Metastatic Lung Carcinoma in the Adrenal Gland (tissue), 1 donor: Measurements from ENCODE around the genes CCT8, MAP3K7CL, KRTAP20-1, KRTAP20-4 and KRTAP21-1.

GRCh38 chr21:28237601-28238010 lies 647.6 kb downstream of the N6AMT1 start:
- PRO-cap = no peak

- PRO-cap = no peak
Measured at GRCh38 chr21:28754075-28754720, 131.0 kb downstream of the N6AMT1 start.

DNA sequence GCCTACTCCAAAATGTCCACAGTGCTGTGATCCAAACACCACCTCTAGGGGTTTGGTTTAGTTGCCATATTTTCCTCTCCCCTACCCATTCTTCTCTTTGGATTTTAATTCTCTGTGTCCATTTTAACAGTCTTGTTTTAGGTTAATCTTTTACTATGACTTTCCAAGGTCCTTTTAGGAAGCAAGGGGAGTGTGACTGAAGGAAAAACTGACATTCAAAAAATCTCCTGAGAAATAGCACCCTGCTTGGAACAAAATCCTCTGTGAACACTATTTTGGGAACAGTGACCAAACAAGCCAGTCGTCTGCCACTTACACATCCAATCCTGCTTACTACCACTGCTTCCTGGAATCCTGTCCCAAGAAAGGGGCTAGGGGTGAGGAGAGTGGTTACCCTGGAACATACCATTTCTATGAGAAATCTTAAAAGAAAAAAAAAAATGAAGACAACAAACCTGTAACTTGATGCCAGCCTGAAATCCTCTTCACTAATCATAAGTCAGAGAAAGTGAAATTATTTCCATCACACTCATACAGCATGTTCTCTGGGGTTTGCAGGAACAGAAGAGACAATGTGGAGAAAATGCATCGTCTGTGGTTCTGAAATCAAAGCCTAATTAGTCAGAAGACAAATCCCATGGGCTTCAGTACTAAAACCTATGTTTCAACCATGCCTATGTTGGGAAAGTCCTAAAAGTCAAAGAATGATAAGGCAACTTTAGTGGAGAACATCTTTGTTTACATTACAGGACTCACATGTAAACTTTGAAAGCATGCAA lies 113.4 kb downstream of the N6AMT1 start:
- PRO-cap = no peak

GRCh38 chr21:28803561-28804586 lies 81.3 kb downstream of the N6AMT1 start:
- PRO-cap = no peak

- PRO-cap = no peak
Measured at GRCh38 chr21:29018170-29018462, 1.0 kb downstream of the RWDD2B start.

DNA sequence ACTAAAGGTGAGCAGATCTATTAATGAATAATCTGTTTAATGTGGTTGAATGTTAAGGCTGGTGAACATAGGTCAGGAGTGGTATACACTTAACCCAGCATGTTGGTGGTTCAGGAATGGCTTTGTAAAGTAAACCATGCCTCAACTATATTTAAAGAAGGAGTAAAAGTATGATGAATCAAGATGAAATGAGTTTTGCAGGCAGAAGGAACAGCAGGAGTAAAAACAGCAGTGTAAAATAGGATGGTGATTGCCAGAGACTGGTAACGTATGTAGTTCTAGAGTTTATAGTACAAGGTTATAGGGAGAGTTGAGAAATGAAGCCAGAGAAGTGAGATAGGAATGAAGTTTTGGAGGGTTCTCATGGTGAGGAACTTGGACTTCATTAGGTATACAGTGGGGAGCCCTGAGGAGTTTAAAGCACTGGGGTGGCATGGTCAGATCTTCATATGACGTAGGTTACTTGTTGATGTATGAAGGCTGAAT lies 23.0 kb downstream of the CCT8 start:
- PRO-cap = no peak

DNA sequence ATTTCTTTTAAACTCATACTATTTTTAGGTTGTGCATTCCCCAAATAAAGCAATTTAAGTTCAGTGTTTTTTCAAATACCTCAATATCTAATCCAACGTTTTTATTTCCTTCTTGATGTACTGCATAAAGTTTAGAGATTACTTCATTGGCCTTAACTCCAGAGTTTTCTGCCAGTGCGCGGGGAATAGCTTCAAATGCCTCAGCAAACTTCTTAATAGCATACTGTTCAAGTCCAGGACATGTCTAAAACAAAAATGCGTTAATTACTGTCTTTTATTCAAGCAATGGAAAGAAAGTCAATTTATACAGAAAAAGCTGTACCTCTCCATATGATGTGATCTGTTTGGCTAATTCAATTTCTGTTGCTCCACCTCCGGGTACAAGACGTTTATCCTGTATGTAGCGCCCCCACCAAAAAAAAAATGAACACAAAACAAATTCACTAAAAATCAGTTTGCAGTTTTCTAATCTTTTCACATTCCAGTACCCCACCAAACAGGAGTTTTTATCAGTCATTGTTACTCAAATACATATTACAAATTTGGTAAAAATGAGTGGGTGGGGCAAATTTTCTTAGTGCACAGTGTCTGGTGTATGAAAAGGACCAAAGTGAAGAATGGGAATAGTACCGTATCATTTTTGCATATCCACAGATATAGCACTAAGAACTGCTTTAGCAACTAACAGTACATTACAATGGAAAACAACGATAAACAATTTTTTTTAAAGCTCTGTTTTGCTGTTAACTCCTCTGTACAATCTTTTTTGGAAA lies 12.1 kb downstream of the CCT8 start:
- PRO-cap = no peak

- PRO-cap = unidirectional peak, minus-strand start at chr21:29073399; bidirectional peak, plus-strand start at chr21:29073860, minus-strand start at chr21:29073626
Measured at GRCh38 chr21:29072890-29073778, at the start of gene CCT8. Gene CCT8, minus strand, starts transcription at chr21:29073648.

GRCh38 chr21:29076646-29076866 lies 3.1 kb upstream of the CCT8 start:
- PRO-cap = no peak

GRCh38 chr21:29105151-29105781 lies 25.2 kb upstream of the MAP3K7CL start:
- PRO-cap = no peak

DNA sequence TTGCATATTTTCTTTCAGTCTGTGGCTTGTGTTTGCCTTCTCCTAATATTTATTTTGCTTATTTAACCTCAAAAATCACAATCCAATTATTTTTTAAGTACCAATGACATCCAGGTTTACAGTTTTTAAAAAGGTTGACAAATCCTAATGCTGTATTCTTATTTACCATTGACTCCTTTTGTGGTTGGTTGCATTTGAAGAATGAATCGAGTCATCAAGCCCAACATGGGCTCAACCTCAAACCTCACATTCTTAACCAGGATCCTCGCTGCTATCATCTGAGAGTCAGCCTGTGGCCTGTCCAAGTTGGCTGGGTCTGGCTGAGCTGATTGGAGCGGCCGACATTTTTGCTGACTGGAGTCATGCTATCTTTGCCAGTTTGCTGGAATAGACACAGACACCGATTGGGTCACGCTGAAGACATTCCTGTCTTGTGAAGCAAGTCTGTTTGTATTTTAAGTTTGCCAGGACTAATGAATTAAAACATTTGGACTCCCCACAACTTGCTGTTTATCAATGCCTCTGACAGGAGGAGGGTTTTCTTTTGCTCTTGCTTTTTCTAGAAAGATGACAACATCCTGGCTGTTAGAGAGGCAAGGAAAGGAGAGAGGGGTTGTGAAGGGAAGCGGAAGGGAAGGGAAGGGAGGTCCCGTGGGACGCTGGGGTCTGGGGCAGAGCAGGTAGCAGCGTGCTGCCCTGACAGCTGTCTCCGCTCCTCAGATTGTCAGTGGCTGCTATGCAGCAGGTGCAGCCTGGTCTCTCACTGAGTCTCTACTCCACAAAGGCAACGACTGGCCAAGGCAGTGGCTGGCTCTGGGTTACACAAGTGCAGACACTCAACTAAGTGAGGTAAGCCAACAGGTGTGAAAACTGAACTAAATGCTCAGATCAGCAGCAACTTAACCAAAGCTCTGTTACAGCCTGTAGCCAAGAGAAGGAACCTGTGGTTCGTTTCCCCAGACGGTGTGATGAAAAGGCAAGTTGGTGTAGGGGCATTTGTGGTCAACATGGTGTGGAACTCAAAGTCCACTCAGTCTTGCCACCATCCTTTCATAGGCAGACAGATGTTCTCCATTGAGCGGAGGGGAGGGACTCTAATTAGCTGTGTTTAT lies at the start of gene MAP3K7CL:
Gene MAP3K7CL (plus strand): TSS at position 570 of the 1,112 bp plus-strand sequence.
- PRO-cap = no peak

GRCh38 chr21:29155349-29156016 lies 25.0 kb downstream of the MAP3K7CL start:
- PRO-cap = no peak

GRCh38 chr21:29194438-29194806 lies 64.0 kb downstream of the MAP3K7CL start:
- PRO-cap = no peak

DNA sequence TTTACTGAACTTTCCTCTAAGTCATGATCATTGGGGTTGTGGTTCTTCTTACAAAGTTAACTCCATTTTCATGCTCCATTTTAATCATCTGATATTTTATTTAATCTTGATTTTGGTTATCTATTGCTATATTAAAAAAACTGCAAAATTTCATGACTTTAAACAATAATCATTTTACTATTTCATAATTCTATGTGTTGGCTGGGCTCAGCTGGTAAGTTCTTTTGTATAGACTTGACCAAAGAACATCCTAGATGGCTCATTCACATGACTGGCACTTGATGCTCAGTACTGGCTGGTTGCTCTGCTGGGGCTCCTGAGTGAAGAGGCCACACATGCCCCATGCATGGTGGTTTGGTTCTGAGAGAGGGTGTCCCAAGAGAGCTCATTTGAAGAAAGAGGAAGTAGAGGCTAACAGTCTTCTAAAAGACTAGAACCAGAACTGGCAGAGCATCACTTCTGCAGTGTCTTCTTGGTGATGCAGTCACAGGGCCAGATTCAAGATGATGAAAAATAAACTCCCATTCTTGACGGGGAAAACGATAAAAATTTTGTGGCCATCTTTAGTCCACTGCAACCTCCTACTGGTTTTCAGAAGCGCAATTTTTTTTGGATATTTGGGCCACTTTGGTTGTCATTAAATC lies 5.3 kb upstream of the BACH1 start:
- PRO-cap = no peak

DNA sequence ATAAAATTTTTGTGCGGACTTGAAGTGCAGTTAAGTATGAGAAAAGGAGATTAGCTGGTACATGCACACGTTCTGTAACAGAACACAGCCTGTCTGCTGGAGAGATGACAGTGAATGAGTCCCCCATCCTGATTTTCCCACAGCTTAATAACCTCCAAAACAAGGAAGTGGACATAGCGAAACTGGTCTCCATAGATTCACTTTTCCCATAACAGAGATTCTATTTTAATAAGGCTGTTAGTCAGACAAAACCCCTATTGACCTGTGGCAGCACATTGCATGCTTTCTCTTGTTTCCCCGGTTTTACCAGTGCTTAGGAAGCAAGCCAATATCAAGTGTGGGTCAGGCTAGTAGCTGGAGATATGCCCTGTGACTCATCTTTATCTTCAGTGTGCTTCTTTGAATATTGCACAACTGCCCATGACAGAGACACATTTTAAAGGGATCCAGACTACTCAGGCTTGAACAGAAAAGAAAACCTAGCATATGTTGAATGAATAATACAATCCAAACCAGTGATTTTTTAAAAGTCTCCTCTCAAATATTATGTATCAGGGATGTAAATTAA lies 11.8 kb upstream of the CLDN8 start:
- PRO-cap = no peak

- PRO-cap = no peak
Measured at GRCh38 chr21:30319965-30320300, 182 bp downstream of the KRTAP26-1 start.

- PRO-cap = no peak
Measured at GRCh38 chr21:30616111-30616617, at the start of gene KRTAP20-1. Gene KRTAP20-1, plus strand, starts transcription at chr21:30616425.

DNA sequence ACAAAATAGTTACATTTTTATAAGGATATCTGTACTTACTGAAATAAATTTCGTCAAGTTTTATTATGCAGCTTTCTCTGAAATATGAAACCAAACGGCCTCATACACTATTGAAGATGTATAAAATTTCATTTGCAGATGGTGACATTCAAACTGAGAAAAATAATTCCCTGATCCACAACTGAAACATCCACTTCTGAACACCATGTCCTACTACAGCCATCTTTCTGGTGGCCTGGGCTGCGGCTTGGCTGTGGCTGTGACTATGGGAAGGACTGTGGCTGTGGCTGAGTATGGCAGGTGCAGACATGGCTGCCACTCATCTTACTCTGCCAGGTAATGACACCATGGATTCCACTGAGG lies at the start of gene KRTAP20-4:
Gene KRTAP20-4 (plus strand): TSS at position 175 of the 363 bp plus-strand sequence.
- PRO-cap = no peak

DNA sequence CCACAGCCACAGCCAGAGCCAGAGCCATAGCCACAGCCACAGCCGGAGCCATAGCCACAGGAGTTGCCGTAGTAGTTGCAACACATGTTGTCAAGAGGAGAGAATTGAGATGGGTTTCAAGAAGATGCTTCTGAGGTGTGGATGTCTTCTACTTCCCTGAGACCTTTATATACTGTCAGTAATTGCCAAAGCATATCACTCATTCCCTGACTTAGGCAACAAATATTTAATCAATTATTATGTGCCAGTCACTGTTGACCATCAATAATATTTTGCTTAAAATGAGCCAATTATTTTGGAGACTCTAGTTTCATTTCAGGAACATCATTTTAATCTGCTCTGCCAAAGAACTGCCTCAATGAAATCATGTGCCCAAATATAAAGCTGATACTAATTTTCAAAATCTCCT lies at the start of gene KRTAP21-1:
Gene KRTAP21-1 (minus strand): TSS at position 136 of the 409 bp plus-strand sequence.
- PRO-cap = no peak

- PRO-cap = no peak
Measured at GRCh38 chr21:31772445-31773237, 40.7 kb upstream of the SCAF4 start.